Vein endothelial cell (primary cell): ENCODE results near the genes RGS9BP, SLC7A9 and CEBPA.

DNA sequence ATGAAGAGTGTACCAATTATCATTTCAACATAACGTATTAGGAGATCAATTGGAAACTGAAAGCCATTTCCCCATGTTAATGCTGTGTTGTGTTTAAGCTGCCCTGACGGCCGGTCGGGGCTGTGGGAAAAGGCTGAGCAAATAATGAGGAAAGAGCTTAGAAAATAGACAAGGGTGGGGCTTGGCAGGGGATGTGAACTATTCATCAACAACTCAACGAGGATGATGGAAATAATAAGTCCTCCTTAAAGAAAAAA, 290.4 kb downstream of the ZNF536 start:
- CAGE, long polyA plus RNA, result no peak

DNA sequence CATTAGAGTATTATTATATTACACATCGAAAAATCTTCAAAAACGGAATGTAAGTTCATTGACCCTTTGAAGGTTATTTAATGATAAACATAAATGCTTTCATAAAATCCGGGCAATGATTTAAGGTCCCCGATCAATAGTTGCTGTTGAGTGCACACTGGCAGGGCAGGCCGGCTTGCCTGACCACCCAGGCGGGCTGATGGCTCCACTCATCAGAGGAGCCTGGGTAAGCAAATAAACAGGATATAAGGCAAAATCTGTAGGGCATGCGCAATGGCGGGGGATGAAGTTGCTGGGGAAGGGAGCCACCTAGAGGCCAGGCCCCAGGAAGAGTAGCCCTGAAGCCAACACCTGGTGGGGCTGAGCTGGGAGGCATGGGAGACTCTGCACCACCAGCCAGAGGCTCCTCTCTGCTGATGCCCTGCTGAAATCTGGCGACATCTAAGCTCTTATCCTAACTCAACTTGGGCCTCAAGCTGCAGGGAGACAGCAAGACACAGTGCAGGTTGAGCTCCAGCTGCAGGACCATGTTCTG, 324.3 kb downstream of the ZNF536 start:
- CAGE, long polyA plus RNA, result no peak

DNA sequence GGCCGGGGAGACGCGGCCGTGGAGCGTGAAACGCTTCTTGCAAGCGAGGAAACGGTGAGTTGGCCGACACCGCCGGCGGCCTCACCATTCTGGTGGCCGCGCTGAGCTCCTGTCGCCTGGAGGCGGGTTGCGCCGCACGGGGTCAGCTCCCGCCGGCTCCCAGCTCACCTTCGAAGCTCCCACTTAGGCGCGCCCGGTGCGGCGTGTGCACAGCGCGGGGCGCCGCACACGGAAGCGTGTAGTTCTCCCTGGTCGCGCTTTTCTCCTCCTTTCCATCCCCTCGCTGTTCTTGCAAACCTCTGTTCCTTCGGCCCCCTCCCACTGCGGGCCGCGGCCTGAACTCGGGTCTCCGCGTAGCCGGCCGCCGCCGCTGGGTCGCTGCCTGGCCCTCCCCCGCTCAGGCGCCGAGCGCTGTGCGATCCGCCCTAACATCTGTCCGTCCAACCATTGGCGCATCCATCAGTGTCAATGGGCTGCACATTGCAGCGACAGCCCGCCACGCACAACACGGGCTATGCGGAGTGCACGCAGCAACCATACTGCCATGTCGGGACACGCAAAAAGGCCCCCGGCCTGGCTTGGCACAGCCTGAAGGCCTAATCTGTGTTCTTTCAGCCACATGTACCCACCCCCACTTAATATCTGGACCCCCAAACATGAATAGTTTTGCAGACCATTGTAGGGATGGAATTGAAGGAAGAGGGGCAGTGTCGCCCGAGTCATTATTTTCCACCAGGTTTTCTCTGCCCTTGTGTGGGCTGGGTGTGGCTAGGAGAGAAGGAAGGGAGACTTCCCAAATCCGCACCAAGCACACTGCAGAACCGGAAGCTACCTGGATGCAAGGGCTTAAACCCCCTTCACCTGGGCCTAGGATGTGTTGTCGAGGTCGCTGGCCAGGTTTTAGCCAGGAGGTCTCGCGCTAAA, 2.6 kb upstream of the TSHZ3 start:
- CAGE, long polyA plus RNA, result no peak

GRCh38 chr19:31597710-31598072, 248.5 kb upstream of the TSHZ3 start:
- CAGE, long polyA plus RNA, result no peak

DNA sequence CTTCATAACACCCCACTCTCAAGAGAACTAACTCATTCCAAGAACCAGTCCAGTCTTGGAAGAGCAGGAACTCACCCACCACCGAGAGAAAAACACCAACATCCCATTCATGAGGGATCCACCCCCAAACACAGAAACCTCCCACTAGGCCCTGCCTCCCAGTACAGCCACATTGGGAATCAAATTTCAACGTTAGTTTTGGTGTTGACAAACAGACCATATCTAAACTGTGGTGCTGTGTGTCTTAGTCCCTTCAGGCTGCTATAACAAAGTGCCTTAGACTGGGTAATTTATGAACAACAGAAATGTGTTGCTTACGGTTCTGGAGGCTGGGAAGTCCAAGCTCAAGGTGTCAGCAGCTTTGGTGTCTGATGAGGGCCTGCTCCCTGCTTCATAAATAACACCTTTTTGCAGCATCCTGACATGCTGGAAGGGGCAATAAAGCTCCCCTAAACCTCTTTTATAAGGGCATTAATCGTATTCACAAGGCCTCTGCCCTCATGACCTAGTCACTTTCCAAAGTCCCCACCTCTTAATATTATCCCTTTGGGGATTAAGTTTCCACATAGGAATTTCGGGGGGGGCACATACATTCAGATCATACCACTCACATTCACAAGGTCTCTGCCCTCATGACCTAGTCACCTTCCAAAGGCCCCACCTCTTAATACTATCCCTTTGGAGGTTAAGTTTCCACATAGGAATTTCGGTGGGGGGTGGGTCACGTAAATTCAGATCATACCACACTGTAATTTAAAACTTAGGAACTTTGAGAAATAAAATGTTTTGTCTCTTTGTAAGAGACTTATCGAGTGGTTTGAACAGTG, 27.4 kb downstream of the ZNF507 start:
- CAGE, long polyA plus RNA, result no peak

DNA sequence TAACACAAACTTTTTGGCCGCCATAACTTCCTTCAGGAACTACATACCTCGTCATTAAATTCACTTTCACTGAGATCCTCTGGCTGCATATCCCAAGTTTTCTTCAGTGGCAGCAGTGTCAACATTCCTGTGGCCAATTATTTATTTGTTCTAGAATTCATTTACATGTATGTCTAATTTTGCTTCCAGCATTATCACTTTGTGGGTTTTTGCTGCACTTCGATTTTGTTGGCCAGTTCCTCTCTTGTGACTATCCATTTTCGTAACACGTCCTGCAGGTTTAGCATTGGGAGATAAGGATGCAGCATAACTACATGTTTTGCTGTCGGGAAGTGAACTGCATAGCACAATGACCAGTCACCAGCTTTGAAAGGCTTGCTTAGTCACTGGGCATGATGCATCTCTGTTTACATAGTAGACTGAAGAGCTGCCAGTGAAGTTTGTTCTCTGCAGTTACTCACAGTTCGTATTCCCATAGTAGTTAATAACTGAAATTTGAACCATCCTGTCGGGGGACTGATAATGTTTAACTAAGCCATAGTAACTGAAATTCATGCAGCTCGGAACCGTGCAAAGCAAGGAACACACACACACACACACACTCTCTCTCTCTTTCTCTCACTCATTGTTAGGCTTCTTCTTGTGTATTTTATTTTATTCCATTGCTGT, 28.3 kb downstream of the ZNF507 start:
- CAGE, long polyA plus RNA, result no peak

DNA sequence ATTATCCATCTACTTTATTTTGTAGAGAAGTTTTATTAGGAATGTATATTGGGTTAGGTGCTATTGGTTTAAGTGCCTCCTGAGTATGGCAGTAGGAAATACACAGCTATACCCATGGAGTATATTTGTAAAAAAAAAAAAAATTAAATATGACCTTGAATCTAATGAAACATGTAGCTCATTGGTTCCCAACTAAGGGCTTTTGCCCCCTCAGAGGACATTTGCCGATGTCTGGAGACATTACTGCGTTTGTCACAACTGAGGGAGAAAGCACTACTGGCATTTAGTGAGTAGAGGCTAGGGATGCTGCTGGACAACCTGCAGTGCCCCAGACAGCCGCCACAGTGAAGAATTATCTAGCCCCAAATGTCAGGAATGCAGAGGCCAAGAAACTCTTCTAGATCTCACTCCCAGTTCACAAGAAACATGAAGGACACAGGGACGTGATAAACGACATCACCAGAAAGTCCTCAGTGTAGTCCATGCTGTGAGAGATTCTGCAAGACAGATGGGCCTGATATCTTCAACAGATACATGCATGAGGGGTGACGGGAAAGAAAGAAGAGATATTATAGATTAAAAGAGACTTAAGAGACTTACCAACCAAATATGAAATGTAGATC, 29.7 kb downstream of the ZNF507 start:
- CAGE, long polyA plus RNA, result no peak

- CAGE, long polyA plus RNA, result no peak
Observed at GRCh38 chr19:32675309-32676206, at the start of gene RGS9BP. Gene RGS9BP (plus strand): TSS chr19:32675848.

- CAGE, long polyA plus RNA, result no peak
Observed at GRCh38 chr19:32869488-32870042, at the start of gene SLC7A9. Gene SLC7A9 (minus strand): TSS chr19:32869767.

GRCh38 chr19:33039055-33039206, 25.8 kb downstream of the RHPN2 start:
- CAGE, long polyA plus RNA, result no peak

DNA sequence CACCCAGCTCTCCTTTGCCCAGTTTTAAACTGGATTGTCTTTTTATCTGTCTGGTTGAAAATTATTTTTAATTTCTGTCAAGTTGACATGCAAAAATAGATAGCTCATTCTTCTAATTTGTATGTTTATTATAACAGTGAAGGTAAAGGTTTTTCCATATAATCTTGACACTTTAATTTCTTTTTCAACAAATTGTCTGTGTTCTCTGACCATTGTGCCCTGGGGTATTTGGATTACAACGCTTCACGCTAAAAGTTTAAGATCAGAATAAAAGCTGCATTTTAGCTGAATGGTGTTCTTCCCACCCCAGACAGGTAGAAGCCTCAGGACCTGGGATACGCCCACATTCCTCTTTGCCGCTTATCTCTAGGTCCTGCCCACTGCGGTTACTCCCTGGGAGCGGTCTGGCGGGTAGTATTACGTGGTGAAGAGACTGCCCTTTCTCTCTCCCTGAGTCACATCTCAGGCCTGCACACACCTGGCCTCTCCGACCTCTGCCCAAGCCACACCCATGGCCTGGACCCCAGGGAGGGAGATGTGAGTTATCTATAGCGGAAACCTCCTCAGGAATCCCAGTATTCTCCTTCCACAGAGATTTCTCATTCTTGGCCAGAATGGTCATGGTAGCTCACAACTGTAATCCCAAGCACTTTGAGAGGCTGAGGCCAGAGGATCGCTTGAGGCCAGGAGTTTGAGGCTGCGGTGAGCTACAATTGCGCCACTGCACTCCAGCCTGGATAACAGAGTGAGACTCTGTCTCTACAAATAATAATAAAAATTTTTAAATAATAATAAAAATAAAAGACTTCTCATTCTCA, 17.3 kb downstream of the RHPN2 start:
- CAGE, long polyA plus RNA, result no peak

DNA sequence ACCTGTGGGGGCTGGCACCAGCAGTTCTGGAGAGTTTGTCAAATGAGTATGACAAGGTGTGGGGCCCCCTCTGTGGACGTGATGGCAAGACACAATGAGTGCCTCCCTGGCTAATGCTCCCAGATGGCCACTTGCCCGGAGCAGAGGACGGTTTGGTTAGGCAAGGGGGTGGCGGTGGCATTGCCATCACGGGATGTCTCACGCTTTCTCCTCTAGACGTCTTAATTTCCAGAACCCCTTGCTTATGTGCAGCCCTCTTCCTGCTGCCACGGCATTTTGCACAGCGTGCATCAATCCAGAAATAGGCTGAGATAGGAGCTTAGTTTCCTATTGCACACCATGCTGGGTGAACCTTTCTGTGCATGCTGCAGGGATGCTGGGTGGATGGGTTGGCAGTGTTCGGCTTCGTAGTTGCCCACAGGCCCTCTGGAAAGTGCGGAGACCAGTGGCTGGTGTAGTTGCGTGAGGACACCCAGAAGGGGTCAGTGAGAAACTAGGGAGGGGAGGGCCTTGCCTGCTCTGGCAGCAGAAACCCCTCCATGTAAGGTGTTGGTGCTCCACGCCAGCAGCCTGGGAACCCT, 18.1 kb upstream of the LRP3 start:
- CAGE, long polyA plus RNA, result no peak

GRCh38 chr19:33177972-33178623, 16.0 kb upstream of the LRP3 start:
- CAGE, long polyA plus RNA, result no peak

GRCh38 chr19:33286094-33286667, 16.2 kb downstream of the CEBPA start:
- CAGE, long polyA plus RNA, result no peak

DNA sequence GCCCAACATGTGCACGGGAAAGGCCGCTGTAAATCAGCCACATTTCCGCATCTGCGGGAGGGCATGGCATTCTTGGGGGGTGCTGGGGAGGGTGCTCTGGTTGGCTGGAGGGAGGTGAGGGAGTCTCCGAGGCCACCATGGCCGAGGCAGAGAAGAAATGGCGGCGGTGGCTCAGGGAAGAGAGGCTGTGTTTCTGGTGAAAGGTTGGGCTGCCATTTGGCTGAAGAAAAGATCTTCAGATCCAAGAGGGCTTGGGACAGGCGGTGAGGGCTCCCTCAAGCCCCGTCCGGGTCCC, 8.7 kb downstream of the CEBPA start:
- CAGE, long polyA plus RNA, result no peak

DNA sequence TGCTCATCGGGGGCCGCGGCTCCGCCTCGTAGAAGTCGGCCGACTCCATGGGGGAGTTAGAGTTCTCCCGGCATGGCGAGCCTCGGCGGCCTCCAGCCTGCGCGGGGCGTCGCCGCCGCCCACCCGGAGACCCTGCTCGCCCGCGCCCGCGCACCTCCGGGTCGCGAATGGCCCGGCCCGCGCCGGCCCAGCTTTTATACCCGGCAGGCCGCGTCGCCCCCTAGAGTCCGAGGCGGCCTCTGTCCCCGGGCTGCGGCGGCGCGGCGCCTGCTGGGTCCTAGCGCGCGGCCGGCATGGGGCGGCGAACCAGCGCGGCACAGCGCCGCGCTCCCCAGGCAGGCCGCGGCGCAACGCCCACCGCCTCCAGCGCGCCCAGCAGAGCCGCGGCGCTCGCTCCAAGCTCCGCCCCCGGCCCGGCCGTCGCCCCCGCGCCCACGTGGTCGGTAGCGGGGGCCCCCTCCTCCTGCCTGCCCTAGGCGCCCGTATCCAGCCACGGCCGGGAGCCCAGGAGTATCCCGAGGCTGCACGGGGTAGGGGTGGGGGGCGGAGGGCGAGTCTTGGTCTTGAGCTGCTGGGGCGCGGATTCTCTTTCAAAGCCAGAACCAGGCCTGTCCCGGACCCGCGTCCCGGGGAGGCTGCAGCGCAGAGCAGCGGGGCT, at the start of gene CEBPA:
Gene CEBPA, minus strand, starts transcription at position 169 of the 658 bp plus-strand sequence.
- CAGE, long polyA plus RNA, result no peak

GRCh38 chr19:33376916-33377557, 3.5 kb downstream of the CEBPG start:
- CAGE, long polyA plus RNA, result no peak

- CAGE, long polyA plus RNA, result no peak
Observed at GRCh38 chr19:33403245-33404189, 30.0 kb downstream of the CEBPG start.

DNA sequence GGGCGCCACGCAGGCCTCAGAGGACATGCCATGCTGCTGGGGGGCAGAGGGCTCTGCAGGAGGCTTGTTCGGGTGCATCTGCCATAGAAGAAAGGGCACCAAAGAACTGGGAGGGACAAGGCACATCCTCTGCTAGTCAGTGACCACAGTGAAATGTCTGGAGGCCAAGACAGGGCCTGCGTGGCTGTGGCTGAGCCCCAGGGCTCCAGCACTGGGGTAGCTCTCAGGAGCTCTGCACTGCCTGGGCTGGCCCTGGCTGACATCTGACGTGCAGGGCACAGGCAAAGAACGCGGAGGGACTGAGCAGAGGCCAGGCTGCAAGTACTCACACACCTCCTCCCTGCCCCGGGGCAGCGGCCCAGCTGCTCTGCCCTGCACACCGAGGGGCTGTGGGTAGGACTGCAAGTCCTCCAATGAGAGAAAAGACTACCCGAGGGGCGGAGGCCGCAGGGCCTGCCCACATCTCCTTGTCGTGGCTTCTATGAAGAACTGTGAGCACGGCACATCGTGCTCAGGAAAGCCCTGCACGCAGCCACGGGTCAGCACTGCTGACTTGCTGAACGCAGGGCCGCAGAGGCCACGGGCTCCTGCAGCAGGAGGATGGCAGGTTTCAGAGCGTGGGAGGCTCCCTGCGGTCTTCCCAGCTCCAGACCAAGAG, 37.3 kb downstream of the CEBPG start:
- CAGE, long polyA plus RNA, result no peak

GRCh38 chr19:33422288-33422894, 48.9 kb downstream of the CEBPG start:
- CAGE, long polyA plus RNA, result no peak